ENCODE measurements around the gene AP1S1.

- PRO-cap, 8 experiments: no peak in any of the 8 experiments
Observed at GRCh38 chr7:101122489-101123197, 4.3 kb upstream of the SERPINE1 start.

GRCh38 chr7:101128130-101128849, 1.4 kb downstream of the SERPINE1 start:
- PRO-cap, 8 experiments: no peak in any of the 8 experiments

DNA sequence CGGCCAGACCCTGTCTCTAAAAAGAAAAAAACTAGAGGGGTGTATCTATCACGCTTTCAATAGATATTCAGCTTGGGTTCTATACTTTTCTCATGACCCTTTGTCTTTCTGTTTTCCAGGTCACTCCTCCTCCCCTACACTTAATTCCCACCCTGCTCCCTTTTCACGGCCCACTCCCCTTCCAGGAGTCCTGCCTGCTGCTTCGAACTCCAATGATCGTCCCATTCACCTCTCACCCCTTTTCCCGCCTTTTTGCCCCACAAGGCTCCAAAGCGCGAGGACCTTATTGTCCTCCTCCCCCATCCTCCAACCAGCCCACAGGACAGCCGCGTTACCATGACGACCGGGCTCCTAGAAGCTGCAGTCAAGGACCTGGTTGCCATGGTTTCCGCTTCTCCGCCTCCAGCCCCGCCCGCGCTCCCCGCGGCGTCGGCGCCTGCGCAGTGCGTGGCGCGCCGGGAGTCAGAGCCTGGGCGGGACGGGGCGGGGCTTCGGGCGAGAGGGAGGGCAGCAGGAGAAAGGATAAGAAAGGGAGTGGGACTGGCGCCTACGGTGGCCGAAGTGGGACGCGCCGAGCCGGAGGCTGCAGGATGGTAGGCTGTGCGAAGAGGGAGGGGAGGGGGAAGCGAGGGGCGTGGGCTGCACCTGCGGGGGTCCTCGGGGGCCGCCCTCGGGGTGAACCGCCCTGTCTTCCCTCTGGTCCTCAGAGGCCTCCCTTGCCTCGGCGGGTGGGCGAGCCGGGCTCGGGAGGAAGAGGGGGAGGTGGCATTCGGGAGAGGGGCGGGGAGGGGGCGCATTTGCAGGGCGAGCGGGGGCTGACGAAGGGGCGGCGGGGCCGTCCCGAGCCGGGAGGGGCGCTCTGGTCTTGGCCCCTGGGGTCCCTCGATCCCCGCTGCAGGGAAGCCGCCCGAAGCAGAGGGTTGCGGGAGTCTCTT, at the start of gene AP1S1:
TSS of gene AP1S1 (plus strand) at position 552 of the 935 bp plus-strand sequence.
- PRO-cap, 8 experiments: no peak in any of the 8 experiments

- PRO-cap, 8 experiments: no peak in any of the 8 experiments
Observed at GRCh38 chr7:101161027-101161349, 4.4 kb downstream of the VGF start.

GRCh38 chr7:101289598-101290268, 31.9 kb downstream of the IFT22 start:
- PRO-cap, 8 experiments: no peak in any of the 8 experiments

DNA sequence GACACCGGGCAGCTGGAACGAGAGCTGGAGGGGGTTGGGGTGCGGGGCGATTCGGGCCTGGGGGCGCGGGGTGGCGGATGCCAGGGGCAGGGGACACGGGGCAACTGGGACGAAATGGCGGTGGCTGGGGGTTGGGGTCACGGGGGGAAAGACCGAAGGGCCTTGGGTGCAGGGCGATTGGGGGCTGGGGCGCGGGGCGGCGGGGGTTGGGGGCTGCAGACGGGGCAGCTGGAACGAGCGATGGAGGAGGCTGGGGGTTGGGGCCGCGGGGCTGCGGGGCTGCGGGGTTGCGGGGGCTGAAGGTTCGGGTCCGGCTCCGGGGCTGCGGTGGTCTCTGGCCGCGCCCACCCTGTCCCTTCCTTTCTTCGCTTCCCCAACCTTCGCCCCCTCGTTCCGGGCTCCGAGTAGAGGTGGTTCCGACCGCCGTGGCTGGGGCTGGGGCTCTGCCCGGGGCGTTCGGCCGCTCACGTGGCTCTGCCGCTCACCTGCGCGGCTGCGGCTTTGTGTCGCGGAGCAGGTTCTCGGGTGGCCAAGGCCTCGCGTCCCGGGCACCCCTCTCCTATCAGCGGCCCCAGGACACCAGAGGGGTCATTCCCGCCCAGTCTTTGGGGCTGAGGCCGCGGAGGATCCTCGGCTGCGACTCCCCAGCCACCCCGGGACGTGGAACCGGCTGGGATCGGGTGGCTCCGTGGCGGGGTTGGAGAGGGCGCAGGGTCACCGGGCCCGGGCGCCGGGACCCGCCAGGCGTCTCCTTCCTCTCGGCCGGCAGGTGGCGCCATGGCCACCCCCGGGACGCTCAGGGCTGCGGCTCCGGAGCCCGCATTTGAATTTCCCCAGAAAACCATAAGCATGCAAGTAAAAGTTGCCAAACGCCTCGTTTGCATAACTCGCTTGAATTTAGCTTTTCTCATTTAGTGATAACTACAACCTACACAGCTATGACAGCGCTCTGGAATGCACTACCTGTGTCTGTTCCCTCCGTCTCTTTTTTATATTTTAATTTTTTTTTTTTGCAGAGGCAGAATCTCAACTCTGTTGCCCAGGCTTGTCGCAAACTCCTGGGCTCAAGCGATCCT, 1.0 kb downstream of the COL26A1 start:
- PRO-cap, 8 experiments: no peak in any of the 8 experiments

- PRO-cap, 8 experiments: no peak in any of the 8 experiments
Observed at GRCh38 chr7:101401867-101402612, 39.4 kb downstream of the COL26A1 start.

DNA sequence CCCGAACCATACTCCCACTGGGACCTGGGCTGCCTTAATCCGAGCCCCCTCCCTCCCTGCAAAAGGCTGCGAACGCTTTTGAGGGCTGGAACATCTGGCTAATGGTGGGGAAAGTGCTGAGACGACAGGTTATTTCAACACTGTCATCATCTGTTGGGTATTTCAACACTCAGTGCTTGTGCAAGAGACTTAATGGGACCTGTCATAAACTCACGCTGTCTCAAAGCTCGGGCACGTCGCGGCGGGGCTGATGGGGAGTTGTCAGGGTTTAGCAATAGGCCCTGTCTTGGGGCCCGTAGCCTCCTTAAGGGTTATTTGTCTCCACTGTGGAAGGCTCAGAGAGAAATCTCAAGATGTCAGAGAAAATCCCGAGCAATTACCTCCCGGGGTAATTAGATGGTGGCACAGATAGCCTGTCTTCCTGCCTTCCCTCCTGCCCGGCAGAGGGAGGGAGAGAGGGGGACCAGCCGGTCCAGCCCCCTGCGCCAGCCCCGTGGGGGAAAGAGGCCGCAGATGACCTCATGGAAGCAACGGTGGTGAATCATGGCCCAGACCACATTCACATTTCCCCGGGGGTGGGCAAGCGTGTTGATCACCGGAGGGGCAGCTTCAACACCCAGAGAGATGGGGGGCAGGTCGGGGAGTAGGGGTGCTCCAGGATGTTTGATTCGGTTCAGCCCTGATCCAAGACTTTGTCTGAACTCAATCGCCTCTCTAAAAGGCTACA, 88.7 kb upstream of the MYL10 start:
- PRO-cap, 8 experiments: peak in 8 of 8 experiments; most common plus-strand start position 234 of the sequence (in 7); most common minus-strand start position 96 of the sequence (in 6)

- PRO-cap, 8 experiments: no peak in any of the 8 experiments
Observed at GRCh38 chr7:101902787-101903452, 85.5 kb downstream of the CUX1 start.

GRCh38 chr7:101942820-101943077, 125.3 kb downstream of the CUX1 start:
- PRO-cap, 8 experiments: no peak in any of the 8 experiments

DNA sequence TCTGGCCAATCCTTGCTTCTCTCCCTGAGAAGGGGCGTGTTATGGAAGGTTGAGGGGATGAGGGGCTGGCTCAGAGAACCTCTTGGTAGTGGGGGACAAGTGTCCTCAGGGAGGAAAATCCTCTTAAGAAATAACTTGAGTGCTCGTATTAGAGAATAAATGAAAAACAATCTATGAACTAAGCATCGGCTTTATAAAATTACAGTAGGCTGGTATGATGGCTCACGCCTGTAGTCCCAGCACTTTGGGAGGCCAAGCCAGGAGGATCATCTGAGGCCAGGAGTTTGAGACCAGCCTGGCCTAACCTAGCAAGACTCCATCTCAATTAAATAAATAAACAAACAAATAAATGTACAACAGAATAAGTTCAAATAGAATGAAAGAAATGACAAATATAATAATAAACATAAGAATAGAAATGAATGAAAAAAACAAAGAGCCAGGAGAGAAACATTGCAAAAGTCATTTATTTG, 215.6 kb downstream of the CUX1 start:
- PRO-cap, 8 experiments: no peak in any of the 8 experiments

DNA sequence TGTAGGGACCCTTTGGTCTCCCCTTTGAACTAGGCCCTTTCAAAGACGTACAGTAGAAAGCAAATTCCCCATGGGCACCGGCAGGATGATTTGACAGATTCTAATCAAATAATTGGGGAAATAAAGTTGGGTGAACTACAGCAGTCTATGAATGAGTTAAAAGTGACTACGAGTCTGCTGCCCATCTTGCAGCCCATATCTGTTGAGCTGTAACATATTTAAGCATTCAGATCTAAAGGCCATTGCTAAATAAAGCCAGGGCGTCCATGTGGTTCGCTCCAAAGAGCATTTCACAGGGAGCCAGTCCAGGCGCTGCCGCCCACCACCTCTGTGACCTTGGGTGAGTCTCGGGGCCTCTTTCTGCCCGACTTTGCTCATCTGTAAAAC, 223.0 kb downstream of the CUX1 start:
- PRO-cap, 8 experiments: no peak in any of the 8 experiments

DNA sequence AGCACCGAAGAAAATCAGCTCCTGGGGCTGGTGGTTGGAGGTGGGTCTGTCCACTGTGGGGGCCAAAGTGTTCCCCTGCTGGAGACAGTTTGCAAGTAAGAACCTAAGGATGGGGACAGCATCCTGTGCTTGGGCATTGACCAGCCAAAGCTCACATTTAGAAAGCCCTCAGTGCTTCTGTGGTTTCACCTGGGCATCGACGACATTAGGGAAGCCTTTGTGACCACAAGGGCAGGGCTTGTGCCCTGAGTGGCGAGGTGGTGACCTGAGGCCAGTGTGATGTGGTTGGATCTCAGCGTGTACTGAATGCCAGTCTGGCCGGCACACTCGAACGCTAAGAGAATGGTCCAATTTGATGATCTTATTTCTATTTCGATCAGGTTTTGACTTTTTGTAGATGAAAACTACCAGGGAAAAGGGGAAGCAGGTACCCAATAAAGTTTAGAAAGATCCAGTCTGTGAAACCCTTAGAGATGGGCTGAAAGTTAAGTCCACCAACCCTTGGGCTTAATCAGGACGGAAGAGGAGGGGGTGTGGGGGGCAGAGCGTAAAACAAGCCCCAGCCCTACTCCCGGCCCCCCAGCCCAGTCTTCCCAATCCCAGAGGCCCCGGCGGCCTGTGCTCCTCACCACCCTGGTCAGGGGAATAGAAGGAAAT, 32.0 kb upstream of the SH2B2 start:
- PRO-cap, 8 experiments: peak in 1 of 8 experiments; most common plus-strand start position 518 of the sequence (in 1)

GRCh38 chr7:102383744-102384402, 12.3 kb upstream of the PRKRIP1 start:
- PRO-cap, 8 experiments: no peak in any of the 8 experiments

- PRO-cap, 8 experiments: no peak in any of the 8 experiments
Observed at GRCh38 chr7:102444919-102445744, 11.8 kb downstream of the ORAI2 start.

GRCh38 chr7:102791294-102791692, 42.5 kb downstream of the FAM185A start:
- PRO-cap, 8 experiments: no peak in any of the 8 experiments

GRCh38 chr7:103541023-103541456, 95.0 kb upstream of the SLC26A5 start:
- PRO-cap, 8 experiments: no peak in any of the 8 experiments

DNA sequence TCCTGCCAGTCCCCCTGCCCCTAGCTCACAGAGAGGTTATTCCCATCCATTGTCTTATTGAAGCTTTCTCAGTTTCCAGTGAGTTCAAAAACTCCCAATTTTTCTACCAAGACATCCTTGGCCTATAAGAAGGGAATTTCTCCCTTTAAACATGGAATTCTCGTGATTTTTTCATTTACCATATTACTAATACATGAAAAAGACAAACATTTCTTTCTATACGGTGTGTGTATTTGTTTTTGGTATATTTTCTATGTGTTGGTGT, 142.5 kb downstream of the LHFPL3 start:
- PRO-cap, 8 experiments: peak in 1 of 8 experiments; most common minus-strand start position 163 of the sequence (in 1)

DNA sequence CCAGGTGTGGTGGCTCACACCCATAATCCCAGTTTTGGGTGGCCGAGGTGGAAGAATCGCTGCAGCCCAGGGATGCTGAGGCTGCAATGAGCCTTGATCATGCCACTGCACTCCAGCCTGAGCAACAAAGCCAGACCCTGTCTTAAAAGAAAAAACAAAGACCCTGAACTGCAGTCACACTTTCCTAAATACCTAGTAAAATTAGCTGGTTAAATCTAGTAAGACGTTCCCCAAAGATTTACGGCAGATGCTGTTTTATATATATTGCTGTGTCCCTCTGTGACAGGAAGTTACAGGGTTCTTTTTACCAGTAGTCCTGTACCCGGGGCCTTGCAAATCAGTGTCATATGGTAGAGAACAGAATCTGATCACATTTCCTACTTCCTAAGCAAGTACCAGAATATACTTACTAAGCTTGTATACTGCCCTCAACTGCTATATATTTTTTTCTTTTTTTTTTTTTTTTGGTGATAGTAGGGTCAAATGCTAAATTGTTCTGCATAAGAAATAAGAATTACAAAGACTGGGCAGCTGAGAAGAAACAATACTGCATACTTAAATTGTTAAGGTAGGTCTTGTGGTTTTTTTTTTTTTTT, 27.4 kb upstream of the KMT2E start:
- PRO-cap, 8 experiments: no peak in any of the 8 experiments

DNA sequence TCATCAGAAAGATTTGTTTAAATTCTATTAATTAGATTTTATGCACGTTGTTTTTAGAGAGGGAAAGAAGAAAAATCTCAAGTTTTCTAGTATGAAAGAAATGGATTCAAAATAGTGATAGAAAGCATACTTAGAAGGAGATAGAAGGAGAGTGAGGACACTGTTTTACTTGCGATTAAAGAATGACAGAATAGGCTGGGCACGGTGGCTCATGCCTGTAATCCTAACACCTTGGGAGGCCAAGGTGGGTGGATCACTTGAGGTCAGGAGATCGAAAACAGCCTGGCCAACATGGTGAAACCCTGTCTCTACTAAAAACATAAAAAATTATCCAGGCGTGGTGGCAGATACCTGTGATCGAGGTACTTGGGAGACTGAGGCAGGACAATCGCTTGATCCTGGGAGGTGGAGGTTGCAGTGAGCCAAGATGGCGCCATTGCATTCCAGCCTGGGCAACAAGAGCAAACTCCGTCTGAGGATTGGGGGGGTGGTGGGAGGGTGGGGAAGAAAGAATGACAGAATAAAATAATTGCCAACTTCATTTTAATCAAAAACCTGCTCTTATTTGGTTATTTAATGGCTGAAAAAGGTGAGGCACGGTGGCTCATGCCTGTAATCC, 17.0 kb downstream of the KMT2E start:
- PRO-cap, 8 experiments: peak in 1 of 8 experiments; most common plus-strand start position 332 of the sequence (in 1)

Data from peripheral blood mononuclear cell (primary cell).